SP-49 (cell line): ENCODE measurements around the genes LARP6, NR2E3 and CELF6.

DNA sequence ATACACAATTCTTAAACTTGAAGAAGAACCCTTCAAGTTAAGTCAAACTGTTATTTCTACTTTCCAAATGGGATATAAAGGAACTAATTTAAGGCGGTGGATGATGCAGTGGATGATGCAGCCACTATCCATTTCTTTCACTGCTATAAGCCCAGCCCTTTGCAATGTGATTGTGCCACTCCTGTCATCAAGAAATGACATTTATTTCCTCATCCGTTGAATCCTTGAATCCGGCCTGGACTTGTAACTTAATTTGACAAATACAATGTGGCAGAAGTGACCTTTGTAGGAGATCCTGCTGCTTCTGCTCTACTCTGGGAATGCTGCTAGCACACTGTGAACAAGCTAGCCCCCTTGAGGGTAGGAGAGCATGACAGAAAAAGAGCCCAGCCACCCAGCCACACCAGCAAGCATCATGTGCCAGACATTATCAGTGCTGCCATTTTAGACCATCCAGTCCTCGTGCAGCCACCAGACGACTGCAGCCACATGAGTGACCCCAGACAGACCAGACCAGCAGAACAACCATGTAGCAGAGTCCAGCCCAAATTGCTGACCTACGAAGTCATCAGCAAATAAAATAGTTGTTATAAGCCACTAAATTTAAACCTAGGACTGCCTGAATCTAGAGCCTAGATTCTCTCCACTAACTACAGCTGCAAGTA is 47.4 kb downstream of the UACA start:
- PRO-cap, result no peak

DNA sequence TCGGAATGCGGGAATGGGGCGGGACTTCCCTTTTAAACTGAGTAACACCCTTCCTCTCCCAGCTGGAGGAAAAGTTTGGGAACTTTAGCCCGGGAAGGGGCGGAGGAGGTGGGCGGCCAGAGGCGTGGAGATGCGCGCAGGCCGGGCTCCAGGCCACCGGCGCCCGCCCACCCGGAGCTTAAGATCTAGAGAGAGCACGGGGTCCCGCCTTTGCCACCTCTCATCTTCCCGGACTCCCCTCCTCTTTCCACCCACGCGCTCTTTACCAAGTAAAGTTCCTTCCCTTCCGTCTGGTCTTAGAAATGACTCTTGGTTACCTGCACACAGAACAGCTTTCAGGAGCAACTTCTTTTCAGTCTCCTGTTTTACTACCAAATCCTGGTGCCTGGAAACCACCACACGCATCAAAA is 281 bp upstream of the UACA start:
- PRO-cap, result no peak

DNA sequence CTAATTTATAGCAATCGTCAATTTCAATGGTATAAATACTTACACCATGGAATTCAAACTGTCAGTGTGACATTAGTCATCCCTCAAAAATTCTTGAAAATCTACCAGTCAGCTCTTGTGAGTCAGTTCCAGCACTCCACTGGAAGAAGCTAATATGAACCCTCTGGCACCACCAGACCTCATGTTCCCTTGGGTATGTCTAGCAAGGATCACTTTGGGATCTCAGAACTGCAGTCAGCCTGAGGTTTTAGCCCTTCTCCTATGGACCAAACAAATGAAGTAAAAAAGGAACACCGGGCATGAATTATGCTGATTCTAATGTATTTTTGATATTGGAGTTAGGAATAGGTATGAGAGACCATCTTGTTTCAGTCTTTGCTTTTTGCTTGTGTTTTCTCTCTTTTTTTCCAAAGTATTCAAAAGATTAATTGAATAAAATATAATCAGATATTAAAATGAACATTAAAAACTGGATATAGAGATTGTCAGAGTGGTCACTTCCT is 11.9 kb upstream of the UACA start:
- PRO-cap, result no peak

- PRO-cap, result no peak
Observed at GRCh38 chr15:70853716-70854227, at the start of gene LARP6. TSS of gene LARP6 (minus strand) at chr15:70854157.

DNA sequence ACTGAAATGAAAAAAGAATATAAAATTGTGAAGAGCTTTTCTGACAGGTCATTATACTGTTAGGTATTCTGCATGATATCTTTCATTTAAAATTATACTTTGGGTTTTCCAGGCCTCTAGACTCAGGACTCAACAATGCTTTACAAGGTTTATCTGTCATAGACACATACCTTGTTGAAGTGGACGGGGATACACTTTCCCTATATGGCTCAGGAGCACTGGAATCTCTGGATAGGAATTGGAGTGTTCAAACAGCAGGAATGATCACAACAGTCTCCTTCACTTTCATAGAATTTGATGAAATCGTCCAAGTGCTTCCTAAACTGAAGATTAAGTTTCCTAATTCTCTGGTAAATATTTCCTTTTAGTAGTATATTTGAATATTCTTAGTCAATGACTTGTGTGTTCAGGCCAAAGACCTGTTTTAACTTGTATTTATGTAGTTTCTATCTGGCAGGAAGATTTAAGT is 107.0 kb upstream of the THSD4 start:
- PRO-cap, result no peak

- PRO-cap, result no peak
Observed at GRCh38 chr15:71093216-71093991, 21.9 kb upstream of the THSD4 start.

DNA sequence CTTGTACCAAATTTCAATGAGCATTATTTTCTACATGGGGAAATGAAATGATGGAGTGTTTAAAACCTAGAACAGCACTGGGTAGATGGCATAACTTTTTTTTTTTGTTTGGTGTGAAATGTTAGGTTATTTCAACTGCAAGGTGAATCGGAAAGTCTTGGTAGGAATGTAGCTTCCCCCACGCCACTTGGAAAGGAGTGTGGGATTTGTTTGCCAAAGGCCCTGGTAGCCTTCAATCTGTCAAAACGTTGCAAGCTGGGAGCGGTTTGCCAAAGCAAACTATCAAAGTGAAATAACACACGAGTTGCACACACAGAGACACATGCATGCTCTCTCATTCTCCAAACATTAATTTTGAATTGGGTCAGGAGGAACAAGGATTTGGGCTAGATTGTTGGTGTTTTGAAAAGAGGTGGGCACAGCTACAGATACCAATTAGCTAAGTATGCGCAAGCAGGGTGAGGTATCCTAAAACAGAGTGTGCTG is 34.7 kb downstream of the THSD4 start:
- PRO-cap, result no peak

- PRO-cap, result no peak
Observed at GRCh38 chr15:71385364-71385652, 270.0 kb downstream of the THSD4 start.

- PRO-cap, result no peak
Observed at GRCh38 chr15:71511982-71513025, 298.1 kb upstream of the NR2E3 start.

DNA sequence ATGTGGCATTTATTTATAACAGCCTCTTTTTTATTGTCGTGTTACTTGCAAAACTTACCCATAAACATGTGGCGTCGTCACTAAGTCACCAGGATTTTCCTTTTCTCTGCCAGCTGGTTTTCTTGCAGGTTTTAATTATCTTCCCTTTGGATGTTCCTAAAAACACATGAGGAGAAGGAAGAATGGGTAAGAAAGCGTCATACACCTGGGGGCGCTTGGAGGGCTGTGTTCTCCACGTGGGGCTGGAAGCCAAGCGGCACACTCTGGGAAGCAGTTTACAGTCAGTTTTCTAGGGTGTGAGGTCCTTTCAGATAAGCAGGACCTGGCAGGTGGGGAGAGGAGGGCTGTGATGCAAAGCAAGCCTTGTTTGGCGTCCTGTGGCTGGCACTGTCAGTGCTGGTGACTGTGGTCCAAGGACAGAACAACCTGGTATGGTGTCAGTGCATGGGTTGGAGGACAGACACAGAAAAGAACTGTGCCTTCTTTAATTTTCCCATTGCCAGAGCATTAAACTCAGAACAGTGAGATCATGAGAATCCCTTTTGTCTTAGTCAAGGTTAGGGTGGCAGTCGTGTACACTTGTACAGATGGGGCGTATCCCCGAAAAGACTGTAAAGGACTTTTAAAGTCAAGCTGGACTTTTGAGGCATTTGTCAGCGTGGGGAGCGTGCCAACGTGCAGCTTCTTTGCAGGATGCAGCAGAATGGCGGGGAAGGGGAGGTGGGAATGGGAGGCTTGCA is 260.6 kb upstream of the NR2E3 start:
- PRO-cap, result no peak

DNA sequence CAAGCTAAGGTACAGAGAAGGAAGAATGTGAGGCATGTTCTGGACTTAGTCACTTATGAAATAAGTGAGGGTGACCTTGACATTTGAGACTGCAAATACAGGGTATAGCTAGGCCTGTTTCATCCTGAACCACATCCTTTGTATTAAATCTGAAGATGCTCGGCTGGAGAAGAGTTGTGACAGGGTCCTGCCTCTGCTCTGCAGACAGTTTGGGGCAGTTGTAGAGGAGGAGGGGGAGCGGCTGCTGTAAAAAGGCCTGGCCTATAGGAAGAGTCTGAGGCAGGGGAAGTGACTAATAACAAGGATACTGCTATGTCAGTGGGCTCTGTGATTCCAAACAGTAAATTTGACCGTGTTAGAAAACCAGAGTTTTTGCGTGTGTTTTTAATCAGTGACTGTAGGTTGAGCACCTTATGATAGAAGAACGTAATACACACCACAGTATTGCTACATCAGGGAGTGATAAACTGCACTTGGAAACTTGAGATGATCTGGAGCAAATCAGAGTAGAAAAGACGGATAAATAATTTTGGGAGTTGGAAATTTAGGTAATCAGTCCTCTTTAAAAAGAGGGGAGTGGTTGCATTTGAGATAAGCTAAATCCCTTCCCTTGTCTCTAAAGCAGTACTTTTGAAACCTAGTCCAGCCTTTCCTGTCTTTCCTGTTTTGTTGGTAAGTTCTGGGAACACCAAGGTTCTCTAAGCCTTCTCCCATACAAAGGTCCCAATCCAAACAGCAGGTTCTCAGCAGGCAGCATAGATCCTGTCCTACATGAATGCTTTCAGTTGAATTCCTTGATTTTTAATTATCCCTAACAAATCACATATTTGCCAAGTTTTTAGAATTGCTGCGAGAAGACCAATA is 130.5 kb upstream of the NR2E3 start:
- PRO-cap, result no peak

GRCh38 chr15:71747353-71747977 is 62.9 kb upstream of the NR2E3 start:
- PRO-cap, result no peak

- PRO-cap, result no peak
Observed at GRCh38 chr15:71779588-71780732, 30.4 kb upstream of the NR2E3 start.

DNA sequence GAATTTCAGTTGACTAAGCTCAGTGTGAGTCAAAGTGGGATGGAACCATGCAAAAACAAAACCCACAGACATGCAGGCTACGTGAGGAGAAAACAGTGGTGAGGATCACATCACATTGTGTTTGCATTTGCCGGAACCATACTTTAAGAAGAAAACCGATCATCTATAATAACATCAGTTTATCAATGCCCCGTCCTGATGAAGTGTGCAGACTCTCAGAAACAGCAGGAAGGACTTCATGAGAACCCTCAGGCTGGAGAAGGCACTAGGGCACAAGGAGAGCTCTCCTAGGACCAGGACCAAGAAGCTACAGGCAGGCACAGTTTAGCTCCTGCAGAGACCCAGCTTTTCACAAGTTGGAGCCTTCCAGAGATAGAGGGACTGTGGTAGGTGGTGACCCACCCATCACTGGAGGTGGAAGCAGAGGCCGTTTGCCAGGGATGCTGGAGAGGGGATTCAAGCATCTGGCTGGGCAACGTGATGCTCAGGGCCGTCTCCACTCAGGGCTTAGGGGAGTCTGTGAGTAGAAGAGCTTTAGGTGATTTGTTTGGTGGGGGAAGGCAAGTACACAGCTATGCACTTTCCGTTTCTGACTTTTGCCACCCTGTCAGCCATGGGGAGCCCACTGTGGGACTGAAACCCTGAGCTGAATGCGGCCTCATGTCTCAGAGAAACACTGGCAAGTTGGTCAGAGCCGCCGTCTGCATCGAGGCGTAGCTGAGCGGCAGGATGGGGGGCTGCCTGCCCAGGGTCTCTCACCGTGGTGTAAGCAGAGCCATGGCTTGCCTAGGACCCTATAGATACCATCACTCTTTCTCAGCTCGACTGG is 28.8 kb upstream of the NR2E3 start:
- PRO-cap, result no peak

- PRO-cap, result no peak
Observed at GRCh38 chr15:71810203-71810816, at the start of gene NR2E3. TSS of gene NR2E3 (plus strand) at chr15:71810554.

- PRO-cap, result no peak
Observed at GRCh38 chr15:71975496-71976202, 142.3 kb downstream of the MYO9A start.

DNA sequence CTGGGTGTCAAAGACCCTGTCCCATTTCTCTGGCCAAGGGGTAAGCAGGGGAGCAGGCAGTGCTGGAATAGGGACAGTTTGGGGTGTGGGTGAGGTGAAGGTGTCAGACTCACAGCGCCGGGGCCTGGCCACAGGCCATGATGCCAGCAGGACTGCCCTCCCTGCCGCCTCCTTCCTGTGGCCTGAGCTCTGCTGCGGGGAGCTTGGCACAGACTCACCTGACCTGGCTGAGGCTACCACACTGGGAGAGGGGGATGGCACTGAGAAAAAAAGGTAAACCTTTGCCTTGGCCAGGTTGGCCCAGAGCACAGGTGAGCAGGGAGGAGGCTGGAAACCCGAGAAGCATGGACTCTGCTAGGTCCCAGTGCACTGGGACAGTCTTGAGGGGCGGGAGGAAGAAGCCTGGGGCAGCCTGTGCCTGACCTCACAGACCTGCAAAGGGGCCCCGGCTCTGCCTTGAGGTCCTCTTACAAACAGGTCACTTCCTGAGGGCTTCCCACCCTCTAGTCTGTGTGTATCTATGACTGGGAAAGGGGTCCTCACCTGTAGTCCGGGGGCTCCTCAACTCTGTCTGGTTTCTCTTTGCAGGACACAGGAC is 28.2 kb downstream of the GRAMD2A start:
- PRO-cap, result no peak

- PRO-cap, result no peak
Observed at GRCh38 chr15:72228062-72228387, 3.0 kb downstream of the PKM start.

- PRO-cap, result no peak
Observed at GRCh38 chr15:72319576-72320836, at the start of gene CELF6. TSS of gene CELF6 (minus strand) at chr15:72320157.

- PRO-cap, result no peak
Observed at GRCh38 chr15:72476140-72476690, 2.1 kb downstream of the ARIH1 start.